H1 (cell line): ENCODE results near the genes LALBA, KANSL2, TEX49 and TROAP.

- RRBS, result no CpG with 5 or more reads among the region's 1 CpG
CAGE:
- cytosol, long polyA plus RNA, result no peak
- long polyA plus RNA, result no peak
- nucleus, long polyA plus RNA, result no peak
Observed at GRCh38 chr12:48569901-48570345, at the start of gene LALBA. Gene LALBA (minus strand): TSS chr12:48570046.

GRCh38 chr12:48682091-48682934 is at the start of gene KANSL2:
Gene KANSL2 (minus strand): TSS chr12:48682238.
- RRBS, result 3% methylated on average over 9 of the region's 53 CpGs
CAGE:
- cytosol, long polyA plus RNA, result start-site peak on the minus strand at chr12:48682206-48682239, 326 reads
- long polyA plus RNA, result start-site peak on the minus strand at chr12:48682202-48682238, 366 and 372 reads in 2 replicates
- nucleus, long polyA plus RNA, result start-site peak on the minus strand at chr12:48682206-48682236, 429 reads

DNA sequence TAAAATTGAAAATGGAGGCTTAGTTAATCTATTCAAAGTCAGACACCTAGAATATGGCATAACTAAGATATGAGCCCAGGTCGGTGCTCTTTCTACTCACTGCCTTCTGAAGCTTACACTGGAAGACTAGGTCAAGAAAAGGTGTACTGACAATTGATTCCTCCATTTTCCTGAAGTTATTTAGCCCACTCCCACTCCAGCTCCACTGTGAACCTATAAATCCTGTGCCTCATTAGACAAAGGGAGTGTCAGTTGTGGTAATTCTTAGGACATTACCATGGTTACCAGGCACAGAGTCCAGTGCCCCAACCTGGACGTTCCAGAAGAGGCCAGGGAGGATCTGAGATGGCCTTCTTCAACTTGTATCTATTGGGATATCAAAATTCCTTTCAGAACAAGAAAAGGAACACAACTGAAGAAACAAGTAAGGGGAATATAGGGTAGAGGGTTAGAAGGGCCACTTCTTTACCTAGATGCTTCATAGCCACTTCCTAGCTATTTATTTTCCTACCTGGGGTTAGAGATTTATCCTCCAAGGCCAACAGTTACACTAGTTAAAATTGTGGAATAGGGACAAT is at the start of gene TEX49:
TSS of gene TEX49 (plus strand) at position 300 of the 578 bp plus-strand sequence.
- RRBS, result no CpG with 5 or more reads among the region's 2 CpGs
CAGE:
- cytosol, long polyA plus RNA, result no peak
- long polyA plus RNA, result no peak
- nucleus, long polyA plus RNA, result no peak

GRCh38 chr12:48771456-48772213 is 17.3 kb downstream of the ADCY6 start:
- RRBS, result 94% methylated on average over 3 of the region's 13 CpGs
CAGE:
- cytosol, long polyA plus RNA, result no peak
- long polyA plus RNA, result no peak
- nucleus, long polyA plus RNA, result no peak

- RRBS, result 1% methylated on average over 12 of the region's 45 CpGs
CAGE:
- cytosol, long polyA plus RNA, result no peak
- long polyA plus RNA, result no peak
- nucleus, long polyA plus RNA, result no peak
Observed at GRCh38 chr12:48789250-48790073, 573 bp upstream of the ADCY6 start.

DNA sequence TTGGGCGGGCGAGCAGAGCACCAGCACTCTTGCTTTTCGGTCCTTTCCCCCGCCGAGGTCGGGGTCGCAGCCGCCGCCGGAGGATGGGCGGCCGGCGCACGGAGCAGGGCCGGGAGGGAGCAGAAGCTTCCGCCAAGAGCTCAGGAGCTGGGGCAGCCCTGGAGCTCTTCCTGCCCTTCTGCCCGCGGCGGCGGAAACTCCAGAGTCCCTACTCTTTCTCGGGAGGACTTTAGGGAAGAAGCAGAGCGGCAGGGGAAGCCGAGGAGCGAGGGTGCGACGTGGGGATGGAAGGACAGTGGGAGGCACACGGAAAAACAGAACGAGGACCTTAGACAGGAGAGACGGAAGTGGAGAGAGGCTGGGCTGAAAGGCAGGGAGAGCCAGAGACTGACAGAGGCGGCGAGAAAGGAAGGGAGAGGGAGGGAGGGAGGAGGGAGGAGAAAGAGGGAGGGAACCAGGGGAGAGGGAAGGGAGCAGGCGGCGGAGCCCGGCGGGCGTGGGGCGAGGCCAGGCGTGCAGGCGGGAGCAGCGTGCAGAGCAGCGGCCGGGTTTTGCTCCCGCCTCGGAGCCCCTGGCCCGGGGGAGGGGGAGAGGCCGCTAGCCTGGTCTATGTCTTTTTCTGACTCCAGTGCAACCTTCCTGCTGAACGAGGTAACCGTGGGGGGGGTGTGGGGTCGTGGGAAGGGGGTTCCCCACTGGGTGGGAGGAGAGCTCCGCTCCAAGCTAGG is 3.1 kb upstream of the CACNB3 start:
- RRBS, result 3% methylated on average over 12 of the region's 50 CpGs
CAGE:
- cytosol, long polyA plus RNA, result no peak
- long polyA plus RNA, result no peak
- nucleus, long polyA plus RNA, result start-site peak on the plus strand centred at position 419 of the sequence, 234 bp wide, 13 reads

DNA sequence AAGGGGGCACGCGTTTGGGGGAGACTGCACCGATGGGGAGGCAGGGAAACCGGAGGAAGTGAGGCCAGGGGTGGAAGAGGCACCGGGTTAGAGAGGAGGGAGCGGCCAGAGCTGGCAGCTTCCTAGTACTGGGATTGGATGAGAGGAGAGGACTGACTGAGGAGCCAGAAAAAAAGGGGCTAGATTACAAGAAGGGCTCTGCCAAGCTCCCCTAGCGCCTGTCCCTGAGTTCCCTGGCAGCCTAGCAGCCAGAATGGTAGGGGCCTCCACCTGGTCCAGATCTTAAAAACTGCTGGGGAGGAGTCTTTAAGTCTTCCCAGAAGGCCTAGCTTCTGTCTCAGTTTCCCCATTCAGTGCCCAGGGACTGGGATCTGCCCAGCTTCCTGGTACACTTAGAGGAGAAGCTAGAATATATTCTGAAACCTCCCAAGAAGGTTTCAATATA is 2.5 kb upstream of the CACNB3 start:
- RRBS, result no CpG with 5 or more reads among the region's 7 CpGs
CAGE:
- cytosol, long polyA plus RNA, result no peak
- long polyA plus RNA, result no peak
- nucleus, long polyA plus RNA, result no peak

DNA sequence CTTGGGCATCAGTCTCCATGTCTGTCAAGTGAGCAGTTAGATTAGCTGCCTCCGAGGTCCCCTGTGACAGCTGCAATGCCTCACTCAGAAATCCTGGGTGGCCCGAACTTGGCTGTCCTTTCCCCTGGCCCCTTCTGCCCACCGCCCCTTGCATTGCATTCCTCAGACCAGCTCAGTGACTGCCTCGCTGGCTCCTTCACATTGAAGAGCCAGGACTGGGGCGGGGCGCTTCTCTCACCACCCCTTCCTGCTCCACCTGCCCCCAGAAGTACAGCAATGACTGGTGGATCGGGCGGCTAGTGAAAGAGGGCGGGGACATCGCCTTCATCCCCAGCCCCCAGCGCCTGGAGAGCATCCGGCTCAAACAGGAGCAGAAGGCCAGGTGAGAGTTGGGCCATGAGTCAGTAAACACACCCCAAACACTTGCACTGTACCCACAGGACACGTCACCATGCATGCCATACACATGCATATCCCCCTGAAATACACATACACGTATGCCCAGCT is 5.7 kb downstream of the CACNB3 start:
- RRBS, result no CpG with 5 or more reads among the region's 14 CpGs
CAGE:
- cytosol, long polyA plus RNA, result no peak
- long polyA plus RNA, result no peak
- nucleus, long polyA plus RNA, result no peak

DNA sequence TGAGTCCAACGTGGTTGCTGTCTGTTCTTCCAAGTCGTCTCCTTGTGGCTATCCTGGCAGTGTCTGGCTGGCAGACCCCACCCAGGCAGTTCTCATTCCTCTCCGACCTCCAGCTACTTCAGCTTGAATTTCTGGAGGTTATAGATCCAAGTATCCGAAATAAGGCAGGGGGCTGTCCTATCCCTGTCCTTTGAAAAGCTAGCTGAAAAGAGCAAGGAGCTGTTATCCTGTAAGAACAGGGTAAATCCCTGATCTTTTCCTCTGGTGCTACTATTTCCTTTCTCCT is 532 bp upstream of the FKBP11 start:
- RRBS, result no CpG with 5 or more reads among the region's 4 CpGs
CAGE:
- cytosol, long polyA plus RNA, result no peak
- long polyA plus RNA, result no peak
- nucleus, long polyA plus RNA, result no peak

DNA sequence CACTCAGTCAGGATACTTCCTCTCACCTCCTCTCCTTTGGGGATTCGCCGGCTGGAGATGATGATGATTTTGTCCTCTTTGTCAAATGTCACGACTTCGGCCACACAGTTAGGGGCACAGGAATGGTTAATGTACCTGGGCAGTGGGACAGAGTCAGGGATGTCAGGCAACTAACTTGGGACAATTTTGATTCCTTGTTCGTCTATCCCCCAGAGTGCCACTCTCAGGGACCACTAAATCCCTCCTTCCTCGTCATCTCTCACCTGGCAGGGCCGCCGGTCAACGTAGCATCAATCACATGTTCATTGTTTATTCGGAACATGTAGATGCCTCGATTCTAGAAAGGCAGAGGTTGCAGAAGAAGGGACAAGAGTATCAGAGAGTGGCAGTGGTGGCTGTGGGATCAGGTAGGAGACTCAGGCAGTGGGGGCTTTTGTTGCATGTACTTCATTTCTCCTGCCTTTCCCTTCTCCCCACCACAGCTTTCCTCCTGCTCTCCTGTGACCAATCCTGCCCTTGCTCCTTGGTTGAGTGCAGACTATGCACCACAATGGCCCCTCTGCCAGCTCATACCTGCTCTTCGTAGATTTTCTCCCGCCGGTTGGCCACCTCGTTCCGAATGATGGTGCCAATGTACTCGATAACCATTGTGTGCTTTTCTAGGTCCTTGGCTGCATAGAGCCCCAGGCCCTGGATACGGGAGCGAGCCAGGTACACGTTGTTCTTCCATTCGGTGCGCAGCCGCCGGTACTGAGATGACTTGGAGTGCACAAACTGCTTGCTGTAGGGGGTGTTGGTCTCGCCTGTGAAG is 3.6 kb upstream of the PRKAG1 start:
- RRBS, result no CpG with 5 or more reads among the region's 25 CpGs
CAGE:
- cytosol, long polyA plus RNA, result no peak
- long polyA plus RNA, result no peak
- nucleus, long polyA plus RNA, result no peak

GRCh38 chr12:49109708-49110399 is 793 bp downstream of the LMBR1L start:
- RRBS, result no CpG with 5 or more reads among the region's 29 CpGs
CAGE:
- cytosol, long polyA plus RNA, result no peak
- long polyA plus RNA, result no peak
- nucleus, long polyA plus RNA, result no peak

DNA sequence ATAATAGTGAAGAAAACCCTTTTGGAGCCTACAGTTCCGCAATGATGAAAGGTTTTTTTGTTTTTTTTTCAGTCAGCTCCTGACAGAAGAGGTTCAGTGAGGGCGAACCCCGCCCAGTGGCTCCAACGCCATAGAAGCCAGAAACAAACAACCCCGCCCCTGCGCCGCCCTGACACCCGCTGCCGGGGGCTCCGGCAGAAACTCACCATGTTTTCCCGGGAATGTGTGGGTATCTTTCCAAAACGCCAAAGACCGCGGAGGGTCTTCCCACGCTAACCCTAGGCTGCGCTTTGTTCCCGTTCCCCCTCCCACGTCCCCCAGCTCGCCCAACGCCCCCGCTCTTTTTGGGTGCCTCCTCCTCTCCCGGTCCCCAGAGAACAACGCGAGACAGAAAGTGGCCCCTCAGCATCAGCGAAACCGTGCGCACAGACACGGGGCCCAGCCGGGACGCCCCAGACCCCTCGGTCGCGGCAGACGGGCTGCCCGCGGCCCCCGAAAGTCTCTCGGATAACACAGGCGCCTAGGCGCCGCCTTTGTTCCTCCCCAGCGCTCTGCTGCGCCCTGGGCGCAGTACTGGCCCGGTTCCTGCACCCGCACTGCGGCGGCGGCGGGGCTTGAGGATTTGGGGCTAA is 553 bp downstream of the TUBA1A start:
- RRBS, result under 1% methylated on average over 8 of the region's 50 CpGs
CAGE:
- cytosol, long polyA plus RNA, result no peak
- long polyA plus RNA, result no peak
- nucleus, long polyA plus RNA, result no peak

- RRBS, result under 1% methylated on average over 19 of the region's 72 CpGs
CAGE:
- cytosol, long polyA plus RNA, result no peak
- long polyA plus RNA, result start-site peak on the plus strand at chr12:49323261-49323307, 181 and 182 reads in 2 replicates
- nucleus, long polyA plus RNA, result start-site peak on the plus strand at chr12:49323234-49323303, 693 reads
Observed at GRCh38 chr12:49322798-49323802, at the start of gene TROAP. Gene TROAP (plus strand): TSS chr12:49323255.

DNA sequence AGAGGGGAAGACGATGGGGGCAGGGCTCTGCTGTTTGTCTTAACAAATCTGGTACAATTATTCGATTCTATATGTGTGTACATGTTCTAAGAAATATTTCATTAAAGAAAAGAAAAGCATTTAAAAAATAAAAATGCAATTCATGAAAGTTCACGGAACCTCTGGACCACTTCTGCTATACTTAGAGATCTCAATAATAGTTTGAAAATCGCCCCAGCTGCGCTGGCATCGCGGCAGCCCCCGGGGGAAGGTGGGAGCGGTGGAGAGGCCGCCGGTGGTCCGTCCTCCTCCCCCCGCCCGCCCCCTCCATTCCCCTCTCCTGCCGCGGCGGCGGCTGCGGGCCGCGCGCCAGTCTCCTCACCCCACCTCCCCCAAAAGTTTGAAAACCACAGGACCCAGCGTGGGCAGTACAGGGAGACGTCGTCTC is 1.4 kb upstream of the PRPF40B start:
- RRBS, result 7% methylated on average over 5 of the region's 25 CpGs
CAGE:
- cytosol, long polyA plus RNA, result no peak
- long polyA plus RNA, result no peak
- nucleus, long polyA plus RNA, result no peak

DNA sequence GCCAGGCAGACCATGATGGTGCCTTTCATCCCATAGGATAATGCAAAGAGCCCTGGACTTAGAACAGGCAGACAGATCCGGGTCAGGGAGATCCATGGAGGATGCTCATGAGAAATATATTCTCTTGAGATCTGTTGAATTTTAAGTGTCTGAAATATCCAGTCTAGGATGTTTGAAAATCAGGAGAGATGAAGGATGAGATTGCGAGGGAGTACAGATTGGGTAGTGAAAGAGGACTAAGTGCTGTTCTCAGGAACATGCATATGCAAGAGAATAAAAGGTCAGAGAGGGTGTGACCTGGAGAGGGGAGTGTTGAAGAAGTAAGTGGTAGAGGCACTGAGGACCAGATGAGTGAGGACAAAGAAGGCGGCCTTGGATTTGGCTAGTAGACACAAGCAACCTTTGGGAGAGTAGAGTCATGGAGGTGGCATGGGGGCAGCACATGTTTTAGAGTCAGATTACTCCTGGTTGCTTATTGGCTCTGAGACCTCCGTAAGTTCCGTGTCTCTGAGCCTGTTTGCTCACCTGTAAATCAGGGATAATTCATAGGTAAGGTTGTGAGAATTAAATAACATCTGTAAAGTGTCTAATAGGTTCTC is 16.9 kb downstream of the PRPF40B start:
- RRBS, result no CpG with 5 or more reads among the region's 5 CpGs
CAGE:
- cytosol, long polyA plus RNA, result no peak
- long polyA plus RNA, result no peak
- nucleus, long polyA plus RNA, result no peak

DNA sequence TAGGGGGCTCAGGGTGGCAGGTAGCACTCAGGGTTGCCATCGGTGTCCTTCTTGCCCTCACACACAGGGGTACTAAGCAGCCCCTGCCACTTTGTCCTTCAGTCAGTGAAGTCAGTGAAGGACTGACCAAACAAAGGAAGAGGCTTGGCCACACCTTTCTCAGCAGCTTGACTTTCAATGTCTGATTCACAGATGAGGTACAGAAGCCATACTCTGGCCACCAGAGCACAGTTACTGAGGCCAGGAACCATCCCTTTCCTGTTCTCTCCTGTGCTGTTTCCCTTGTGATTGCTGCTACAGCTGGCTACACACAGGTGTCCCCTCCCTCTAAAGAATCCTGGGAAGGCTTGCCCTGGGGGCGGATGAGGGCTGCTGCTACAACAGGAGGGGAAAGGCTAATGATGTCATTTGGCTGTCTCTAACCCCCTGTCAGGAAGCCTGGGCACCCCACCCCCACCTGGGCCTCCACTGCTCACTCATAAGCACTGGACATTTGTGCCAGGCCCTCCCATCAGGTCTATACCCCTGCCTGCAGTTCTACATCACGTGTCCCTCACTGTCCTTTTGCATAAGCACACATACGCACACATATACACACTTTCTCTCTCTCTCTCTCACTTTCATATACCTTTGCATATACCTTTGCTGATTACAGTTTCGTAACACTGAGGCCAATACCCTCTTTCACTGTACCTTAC is 41.3 kb downstream of the PRPF40B start:
- RRBS, result no CpG with 5 or more reads among the region's 5 CpGs
CAGE:
- cytosol, long polyA plus RNA, result no peak
- long polyA plus RNA, result no peak
- nucleus, long polyA plus RNA, result no peak

- RRBS, result no CpG with 5 or more reads among the region's 5 CpGs
CAGE:
- cytosol, long polyA plus RNA, result no peak
- long polyA plus RNA, result no peak
- nucleus, long polyA plus RNA, result no peak
Observed at GRCh38 chr12:49672298-49673177, 34.7 kb downstream of the FMNL3 start.

GRCh38 chr12:49698487-49699736 is 8.3 kb downstream of the FMNL3 start:
- RRBS, result no CpG with 5 or more reads among the region's 12 CpGs
CAGE:
- cytosol, long polyA plus RNA, result no peak
- long polyA plus RNA, result no peak
- nucleus, long polyA plus RNA, result no peak

DNA sequence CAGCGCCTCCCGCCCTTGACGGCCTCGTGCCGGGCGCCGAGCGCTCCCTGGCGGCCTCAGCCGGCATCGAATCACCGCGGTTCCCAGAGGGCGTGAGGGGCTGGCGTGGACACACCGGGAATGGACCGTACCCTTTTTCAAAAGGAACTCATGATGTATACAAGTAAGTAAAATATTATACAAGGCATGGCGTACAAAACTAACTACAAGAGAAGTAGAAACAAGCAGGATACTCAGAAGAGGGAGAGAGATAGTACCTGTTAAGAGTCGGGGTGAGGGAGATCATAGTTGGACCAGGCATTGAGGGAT is 426 bp upstream of the FMNL3 start:
- RRBS, result 3% methylated on average over 12 of the region's 19 CpGs
CAGE:
- cytosol, long polyA plus RNA, result no peak
- long polyA plus RNA, result no peak
- nucleus, long polyA plus RNA, result no peak

- RRBS, result no CpG with 5 or more reads among the region's 22 CpGs
CAGE:
- cytosol, long polyA plus RNA, result no peak
- long polyA plus RNA, result no peak
- nucleus, long polyA plus RNA, result no peak
Observed at GRCh38 chr12:49740949-49741454, 355 bp upstream of the TMBIM6 start.